ENCODE data around the gene CUL3.

- PRO-cap = no peak
These were observed 68.4 kb upstream of the ACSL3 start for GRCh38 chr2:222792336-222792941.

- PRO-cap = no peak
These were observed 21.5 kb downstream of the ACSL3 start for GRCh38 chr2:222882286-222882705.

DNA sequence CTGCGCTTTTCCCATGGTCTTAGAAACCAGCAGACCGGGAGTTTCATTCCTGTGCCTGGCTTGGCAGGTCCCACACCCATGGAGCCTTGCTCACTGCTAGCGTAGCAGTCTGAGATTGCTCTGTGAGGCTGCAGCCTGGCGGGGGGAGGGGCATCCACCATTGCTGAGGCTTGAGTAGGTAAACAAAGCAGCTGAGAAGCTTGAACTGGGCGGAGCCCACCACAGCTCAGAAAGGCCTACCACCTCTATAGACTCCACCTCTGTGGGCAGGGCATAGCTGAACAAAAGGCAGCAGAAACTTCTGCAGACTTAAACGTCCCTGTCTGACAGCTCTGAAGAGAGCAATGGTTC lies 271.4 kb downstream of the SCG2 start:
- PRO-cap = no peak

GRCh38 chr2:223760050-223760469 lies 77.3 kb downstream of the AP1S3 start:
- PRO-cap = no peak

DNA sequence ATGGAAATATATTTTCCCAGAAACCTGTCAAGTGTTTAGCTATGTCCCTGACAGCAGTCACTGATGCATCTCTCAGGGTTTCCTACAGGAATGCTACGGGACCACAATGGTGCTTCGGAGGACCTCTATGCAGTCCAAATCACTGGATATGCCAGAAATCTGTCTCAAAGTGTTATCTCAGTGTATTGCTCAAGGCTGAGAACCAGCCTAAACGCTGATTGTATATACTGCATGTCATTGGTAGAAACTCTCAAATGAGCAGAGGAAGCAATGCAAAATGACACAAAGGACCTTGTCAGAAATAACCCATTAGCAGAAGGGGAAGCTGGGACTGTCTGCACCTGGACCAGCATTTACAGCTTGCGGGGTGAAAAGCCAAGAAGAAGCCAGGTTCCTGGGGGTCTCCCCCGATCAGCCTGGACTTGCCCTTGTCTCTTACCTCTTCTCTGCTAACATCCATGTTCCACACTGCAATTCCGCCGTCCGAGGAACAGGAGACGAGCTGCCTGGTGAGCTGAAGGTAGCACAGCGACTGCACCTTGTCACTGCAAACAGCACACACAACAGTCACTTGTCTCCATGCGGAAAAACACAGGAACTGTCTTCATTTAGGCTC lies 51.2 kb downstream of the WDFY1 start:
- PRO-cap = no peak

DNA sequence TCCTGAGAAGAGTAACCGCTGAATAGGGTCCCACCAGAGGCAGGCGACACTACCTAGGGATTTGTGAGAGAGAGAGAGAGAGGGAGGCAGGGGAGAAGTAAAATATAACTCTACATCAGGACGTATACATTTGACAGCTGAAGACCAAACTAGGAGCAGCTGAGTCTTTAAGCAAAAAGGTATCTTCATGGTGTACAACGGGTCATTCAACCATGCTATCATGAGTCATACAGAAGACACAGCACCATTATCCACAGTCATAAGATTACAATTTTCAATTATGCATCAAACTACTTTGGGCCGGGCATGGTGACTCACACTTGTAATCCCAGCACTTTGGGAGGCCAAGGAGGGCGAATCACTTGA lies 49.6 kb downstream of the WDFY1 start:
- PRO-cap = no peak

GRCh38 chr2:223949264-223949989 lies 4.3 kb upstream of the WDFY1 start:
- PRO-cap = no peak

DNA sequence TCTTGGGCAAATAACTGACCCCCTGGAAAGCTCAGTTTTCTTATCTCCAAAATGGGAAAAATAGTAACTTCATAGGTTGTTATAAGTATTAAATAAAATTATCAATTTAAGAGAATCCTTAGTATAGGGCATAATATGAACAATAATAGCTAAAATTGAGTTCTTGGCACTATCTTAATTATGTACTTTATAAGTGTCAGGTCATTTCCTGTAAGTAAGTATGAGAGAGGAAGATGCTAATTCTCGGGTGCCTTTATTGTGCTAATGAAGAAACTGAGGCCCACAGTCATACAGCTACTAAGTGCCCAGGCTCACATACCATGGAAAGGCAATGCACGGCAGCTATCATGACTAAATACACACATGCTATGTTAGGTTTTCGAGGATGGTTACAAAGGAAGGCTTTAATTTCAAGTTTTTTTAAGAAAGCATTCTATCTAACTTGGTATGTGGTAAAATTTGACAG lies 2.2 kb downstream of the FAM124B start:
- PRO-cap = no peak

GRCh38 chr2:224584709-224585582 lies at the start of gene CUL3:
Gene CUL3, minus strand, starts transcription at chr2:224585363.
- PRO-cap = bidirectional peak, plus-strand start at chr2:224584999, minus-strand start at chr2:224584967; bidirectional peak, plus-strand start at chr2:224585820, minus-strand start at chr2:224585389

GRCh38 chr2:224656484-224656789 lies 59.7 kb downstream of the CCDC195 start:
- PRO-cap = no peak

- PRO-cap = no peak
These were observed 119.2 kb upstream of the CCDC195 start for GRCh38 chr2:224835282-224835798.

DNA sequence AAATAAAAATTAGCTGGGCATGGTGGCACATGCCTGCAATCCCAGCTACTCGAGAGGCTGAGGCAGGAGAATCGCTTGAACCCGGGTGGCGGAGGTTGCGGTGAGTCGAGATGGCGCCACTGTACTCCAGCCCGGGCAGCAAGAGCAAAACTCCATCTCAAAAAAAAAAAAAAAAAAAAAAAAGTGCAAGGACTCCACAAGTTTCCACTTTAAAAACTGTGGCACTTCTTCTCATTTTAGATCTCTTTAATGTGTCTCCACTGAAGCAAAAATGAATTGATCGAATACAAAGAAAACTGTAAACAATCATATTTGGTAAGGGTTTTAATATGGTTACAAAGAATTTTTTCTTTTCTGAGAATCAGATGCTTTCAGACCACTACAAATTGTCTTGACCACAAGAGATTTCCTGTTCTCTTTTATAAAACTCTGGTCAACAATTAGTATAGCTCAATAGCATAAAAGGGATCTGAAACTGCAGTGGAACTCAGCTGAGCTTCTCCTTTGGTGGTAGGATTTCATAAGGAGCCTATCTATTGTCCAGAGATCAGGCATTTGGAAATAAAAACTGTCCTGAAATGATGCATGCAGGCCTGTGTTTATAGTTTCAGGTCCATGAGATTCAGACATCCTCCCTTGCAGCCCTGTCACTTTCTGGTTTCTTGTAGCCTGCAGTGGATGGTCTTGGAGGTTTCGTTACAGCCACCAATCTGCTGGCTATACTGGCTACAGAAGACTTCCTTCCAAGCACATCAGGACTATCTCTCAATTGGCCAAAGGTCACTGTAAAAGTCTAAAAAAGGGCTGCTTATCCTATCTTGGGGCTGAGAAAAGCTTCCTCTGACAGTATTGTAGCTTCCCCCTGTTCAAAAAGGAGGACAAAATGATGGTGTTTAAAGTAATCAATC lies 120.1 kb downstream of the DOCK10 start:
- PRO-cap = no peak

GRCh38 chr2:224957574-224957897 lies 84.7 kb downstream of the DOCK10 start:
- PRO-cap = unidirectional peak, minus-strand start at chr2:224957715

DNA sequence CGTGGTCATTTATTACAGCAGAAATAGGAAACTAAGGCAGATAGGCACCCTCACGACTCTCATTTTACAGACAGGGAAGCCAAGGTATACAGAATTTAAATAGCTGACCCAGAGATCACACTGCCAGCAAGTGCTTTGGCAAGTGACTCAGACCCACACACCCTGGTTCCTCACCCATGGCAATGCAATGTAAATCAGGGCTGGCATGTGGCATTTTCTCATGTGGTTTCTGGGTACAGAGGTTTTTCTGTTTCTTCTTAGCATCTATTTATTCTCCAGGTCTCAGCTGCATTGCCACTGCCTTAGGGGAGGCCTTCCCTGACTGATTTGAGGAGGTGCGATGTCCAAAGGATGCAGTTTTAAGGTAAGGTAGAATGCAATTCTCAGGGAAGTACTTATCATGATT lies 68.6 kb downstream of the DOCK10 start:
- PRO-cap = no peak

- PRO-cap = no peak
These were observed 38.0 kb upstream of the NYAP2 start for GRCh38 chr2:225361481-225361914.

DNA sequence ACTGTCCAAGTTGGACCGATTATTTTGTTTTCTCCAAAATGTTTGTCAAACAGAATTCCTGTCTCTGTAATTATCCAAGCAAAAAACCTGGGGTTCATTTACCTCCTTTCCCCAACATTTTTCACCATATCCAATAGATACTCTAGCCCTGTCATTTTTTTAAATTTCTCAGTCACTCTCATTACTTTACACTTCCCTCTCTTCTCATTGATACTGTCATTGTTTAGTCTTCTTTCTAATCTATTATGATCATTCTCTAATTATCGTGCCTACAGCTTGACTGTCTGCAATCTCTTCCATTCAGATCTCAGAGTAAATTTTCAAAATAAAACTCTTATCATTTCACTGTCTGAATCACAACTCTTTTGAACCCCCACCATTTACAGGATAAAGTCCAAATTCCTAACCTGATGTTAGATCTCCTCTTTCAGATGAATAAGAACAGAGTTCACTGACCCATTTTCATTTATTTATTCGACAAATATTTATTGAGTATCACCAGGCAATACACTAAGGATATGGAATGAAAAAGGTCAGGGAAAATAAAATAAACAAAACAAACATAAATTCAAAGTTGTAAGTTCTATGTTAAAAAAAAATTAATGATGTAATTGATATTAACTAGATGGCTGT lies 631.2 kb downstream of the IRS1 start:
- PRO-cap = no peak

GRCh38 chr2:226732849-226733872 lies 66.5 kb downstream of the IRS1 start:
- PRO-cap = no peak

GRCh38 chr2:226790805-226791616 lies 8.6 kb downstream of the IRS1 start:
- PRO-cap = bidirectional peak, plus-strand start at chr2:226791308, minus-strand start at chr2:226791333

DNA sequence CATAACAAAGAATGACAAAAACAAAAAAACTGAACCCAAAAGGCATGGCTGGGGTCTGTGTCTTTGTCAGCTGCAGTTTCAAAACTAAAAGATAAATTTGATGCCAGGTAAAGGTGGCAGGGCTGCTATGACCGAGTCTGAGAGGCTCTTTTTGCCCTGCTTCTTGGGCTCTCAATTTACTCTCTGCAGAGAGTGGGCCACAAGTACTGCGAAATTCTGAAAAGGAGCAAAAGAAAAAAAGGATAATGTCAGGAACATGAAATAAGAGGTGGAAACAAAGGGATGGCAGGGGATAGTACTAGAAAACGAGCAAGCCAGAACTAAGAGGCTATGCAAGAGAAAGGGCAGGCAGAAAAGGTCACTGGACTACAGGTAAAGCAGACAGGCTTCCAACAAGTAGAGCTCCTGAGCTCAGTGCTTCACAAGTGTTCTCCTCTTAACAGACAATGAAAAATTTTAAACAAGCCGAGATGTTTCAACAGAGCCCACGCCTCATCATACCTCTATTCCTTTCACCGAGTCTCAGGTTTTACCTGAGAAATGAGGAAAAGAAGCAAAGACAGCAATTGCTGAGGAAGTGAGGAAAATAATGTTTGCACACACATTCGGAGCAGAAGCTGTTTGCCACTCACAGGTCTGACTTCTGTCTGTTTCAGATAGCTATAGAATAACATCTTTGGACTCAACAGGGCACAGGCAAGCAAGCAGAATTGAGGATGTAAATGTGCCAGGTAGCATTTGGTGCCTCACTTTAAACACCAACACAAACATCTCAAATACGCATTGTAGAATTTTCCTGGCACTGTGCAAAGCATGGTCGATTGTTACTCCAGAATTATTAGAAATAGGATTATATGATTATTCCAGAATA lies 7.2 kb downstream of the IRS1 start:
- PRO-cap = no peak

DNA sequence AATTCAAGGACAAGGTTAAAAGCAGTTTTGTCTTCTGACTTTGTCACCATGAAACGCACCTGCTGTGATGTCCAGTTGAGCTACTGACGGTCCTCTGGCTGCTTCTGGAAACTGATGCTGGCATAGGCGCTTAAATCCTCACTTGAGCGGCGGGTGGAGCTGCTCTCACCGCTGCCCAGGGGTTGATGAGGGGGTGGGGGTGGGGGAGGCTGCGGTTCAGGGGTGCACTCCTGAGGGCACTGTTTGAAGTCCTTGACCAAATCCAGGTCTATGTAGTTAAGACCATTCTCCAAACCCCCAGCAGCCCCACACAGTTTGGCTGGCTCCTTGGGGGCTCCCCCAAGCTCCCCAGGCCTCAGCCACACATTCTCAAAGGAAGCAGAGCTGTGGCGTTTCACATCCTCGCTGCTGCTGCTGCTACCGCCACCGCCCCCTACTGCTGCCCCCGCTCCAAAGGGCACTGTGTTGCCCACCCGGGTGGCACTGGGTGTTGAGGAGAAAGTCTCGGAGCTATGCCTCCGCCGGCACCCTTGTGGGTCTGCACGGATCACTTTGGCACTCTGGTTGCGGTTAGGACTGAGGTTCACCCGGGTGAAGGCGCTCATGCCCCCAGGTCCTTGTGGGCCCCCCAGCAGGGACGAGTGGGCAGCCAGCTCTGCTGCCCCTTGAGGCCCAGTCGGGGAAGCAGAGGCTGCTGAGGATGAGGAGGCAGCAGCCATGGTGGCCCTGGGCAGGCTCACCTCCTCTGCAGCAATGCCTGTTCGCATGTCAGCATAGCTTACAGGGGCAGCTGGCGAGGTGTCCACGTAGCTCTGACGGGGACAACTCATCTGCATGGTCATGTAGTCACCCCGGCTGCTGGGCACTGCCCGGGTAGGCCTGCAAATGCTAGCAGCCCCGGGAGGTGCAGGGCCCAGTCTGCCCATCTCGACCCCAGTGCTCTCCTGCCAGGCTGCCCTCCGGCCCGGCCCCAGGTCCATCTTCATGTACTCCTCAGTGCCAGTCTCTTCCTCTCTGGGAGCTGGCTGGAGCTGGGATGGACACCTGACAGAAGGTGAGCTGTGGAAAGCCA lies 4.4 kb downstream of the IRS1 start:
- PRO-cap = unidirectional peak, minus-strand start at position 106 of the sequence

Measured in vermiform appendix (tissue), 1 donor.